HT1080 (cell line): ENCODE measurements around the genes ZBTB9 and IP6K3.

GRCh38 chr6:33213841-33214620 lies 5.7 kb downstream of the RING1 start:
RAMPAGE:
- cytosol, long total RNA: no peak
- long total RNA: no peak
- nucleus, long total RNA: no peak

GRCh38 chr6:33288603-33288801 lies 537 bp downstream of the WDR46 start:
RAMPAGE:
- cytosol, long total RNA: no peak
- long total RNA: start-site peak on the plus strand at chr6:33288668-33288821, 12 reads
- nucleus, long total RNA: no peak

DNA sequence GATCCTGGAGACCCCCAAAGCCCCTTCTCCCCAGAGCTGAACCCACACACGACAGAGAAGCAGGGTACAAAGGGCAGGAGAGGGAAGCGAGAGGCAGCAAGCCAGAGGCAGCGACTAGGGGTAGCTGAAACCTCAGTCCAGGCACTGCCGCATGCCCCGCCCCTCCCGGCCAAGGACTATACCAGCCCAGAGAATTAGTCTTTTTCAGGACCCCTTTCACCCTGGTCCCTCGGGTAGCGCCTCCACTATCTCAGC lies 1.4 kb downstream of the RGL2 start:
RAMPAGE:
- cytosol, long total RNA: no peak
- long total RNA: no peak
- nucleus, long total RNA: no peak

DNA sequence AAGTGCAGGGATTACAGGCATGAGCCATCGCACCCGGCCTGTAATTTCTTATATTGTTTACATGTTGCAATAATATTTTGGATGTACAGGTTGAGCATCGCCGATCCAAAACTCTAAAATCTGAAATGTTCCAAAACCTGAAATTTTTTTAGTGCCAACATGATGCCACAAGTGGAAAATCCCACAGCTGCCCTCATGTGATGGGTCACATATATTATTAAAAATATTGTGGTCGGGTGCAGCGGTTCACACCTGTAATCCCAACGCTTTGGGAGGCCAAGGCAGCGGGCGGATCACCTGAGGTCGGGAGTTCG lies 4.1 kb upstream of the RGL2 start:
RAMPAGE:
- cytosol, long total RNA: no peak
- long total RNA: no peak
- nucleus, long total RNA: no peak

GRCh38 chr6:33316496-33317147 lies 922 bp downstream of the ZBTB22 start:
RAMPAGE:
- cytosol, long total RNA: no peak
- long total RNA: no peak
- nucleus, long total RNA: no peak

DNA sequence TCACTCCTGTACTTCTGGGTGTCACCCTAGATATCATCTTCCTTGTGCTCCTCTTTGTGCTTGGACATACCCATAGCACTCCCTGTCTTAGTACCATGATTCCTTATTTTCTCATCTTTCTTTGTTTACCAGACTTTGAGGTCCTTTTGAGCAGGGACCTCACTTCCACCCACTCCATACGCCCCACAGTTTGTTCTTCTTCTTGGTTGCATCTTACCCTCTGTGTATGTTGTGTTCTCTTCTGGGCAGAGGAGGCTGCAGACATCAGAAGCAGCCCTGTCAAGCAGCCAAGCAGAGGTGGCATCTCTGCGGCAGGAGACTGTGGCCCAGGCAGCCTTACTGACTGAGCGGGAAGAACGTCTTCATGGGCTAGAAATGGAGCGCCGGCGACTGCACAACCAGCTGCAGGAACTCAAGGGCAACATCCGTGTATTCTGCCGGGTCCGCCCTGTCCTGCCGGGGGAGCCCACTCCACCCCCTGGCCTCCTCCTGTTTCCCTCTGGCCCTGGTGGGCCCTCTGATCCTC lies 6.1 kb upstream of the PHF1 start:
RAMPAGE:
- cytosol, long total RNA: no peak
- long total RNA: no peak
- nucleus, long total RNA: no peak

DNA sequence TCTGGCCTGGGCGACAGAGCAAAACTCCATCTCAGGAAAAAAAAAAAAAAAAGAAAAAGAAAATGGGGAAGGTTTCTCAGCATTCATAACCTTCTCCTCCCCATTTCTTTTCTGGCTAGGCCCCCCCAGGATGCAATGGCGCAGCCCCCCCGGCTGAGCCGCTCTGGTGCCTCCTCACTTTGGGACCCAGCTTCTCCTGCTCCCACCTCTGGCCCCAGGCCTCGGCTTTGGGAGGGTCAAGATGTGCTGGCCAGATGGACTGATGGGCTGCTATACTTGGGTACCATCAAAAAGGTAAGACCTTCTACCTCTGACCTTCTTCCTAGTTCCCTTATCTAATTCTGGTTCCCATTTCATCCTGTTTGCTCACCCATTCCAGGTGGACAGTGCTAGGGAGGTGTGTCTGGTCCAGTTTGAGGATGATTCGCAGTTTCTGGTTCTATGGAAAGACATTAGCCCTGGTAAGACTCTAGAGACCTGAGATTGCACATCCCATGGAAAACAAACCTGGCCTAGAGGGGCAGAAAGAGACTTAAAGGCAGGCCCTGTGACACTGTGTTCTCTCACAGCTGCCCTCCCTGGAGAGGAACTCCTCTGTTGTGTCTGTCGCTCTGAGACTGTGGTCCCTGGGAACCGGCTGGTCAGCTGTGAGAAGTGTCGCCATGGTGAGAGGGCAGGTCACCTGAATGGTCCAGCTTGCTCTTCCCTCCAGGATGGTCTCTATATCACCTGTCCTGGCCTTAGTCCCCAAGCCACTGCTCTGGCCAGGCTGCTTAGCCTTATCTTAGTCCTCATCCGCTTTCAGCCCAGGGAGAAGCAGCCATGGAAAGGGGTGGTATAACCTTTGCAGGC lies 1.5 kb downstream of the PHF1 start:
RAMPAGE:
- cytosol, long total RNA: no peak
- long total RNA: no peak
- nucleus, long total RNA: no peak

DNA sequence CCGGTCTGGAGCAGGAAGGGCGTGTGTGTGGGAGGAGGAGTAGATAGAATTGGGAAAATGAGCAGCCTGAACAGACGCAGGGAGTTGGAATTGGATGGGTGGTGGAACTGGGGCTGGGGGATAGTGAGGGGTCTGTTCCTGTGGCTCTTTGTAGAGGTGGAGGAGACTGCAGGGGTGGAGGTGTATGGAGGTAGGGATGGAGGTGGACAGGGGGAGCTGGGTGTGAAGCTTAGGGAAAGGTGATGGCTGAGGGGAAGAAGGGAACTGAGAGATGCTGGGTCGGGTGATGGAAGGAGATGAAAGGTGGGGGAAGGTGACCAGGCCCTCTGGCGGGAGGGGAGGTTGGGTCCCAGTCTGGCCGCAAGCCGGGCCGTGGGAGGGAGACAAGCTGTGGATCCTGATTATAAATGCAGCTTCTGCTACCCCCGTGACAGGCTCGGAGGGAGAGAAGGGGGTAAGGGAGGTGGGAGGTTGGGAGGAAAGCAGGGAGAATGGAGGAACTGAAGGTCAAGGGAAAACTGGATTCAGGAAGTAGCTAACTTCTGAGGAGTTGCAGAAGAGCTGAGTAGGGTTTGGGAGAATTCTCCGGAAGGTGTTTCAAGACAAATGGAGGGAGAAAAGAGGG lies 5.2 kb downstream of the SYNGAP1 start:
RAMPAGE:
- cytosol, long total RNA: no peak
- long total RNA: no peak
- nucleus, long total RNA: no peak

DNA sequence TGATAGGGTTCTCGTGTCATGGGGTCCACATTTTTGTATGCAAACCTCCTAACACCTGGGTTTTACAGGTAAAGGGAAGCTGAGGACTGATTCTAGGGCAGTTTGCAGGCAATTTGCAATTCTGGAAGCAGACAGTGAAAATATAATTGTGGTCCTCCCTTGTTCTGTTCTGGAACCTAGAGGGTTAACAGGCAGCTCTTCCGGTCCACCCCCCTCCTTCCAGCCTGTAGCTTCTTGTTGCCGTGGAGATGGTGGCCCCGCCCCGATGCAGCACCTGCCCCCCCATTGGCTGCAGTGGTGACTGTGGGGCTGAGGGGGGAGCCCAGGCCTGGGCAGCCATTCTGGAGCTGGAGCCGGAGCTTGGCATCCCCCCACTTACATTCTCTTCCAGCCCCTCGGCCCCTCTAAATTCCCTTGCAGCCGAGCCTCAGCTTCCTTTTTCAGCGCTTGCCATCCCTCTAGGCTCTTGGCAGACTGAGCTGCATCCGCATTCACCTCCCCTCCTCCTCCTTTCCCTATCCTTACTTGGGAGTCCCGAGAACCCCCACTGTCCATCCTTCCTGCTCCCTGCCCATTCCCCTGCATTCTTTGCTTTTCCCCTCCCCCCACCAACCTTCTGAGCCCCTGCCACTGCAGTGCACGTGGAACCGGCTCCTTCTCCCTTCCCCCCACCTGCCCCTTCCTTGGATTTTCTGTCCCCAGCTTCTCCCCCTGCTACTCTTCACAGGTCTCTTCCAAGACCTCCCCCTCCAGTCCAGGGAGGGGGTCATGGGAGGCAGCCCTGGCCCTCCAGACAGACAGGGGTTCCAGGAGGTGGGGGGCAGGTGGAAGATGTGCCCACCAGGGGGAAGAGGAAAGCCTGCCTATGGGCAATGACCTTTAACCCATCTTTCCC lies 11.3 kb downstream of the SYNGAP1 start:
RAMPAGE:
- cytosol, long total RNA: no peak
- long total RNA: no peak
- nucleus, long total RNA: no peak

DNA sequence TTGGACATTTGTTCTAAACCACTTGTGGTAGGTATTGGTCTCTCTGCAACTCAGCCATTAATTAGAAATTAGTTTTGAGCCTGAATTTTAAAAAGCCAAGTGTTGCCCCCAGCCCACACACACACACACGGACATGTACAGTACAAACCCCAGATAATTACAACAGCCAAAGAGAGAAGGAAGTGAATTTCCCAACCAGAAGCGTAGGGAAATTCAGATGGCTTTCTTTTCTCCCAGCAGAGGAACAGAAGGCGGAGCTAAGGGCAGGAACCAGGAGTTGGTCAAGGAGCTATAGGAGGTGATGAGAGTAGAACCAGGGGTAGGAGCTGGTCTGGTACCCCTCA lies 4.0 kb upstream of the ZBTB9 start:
RAMPAGE:
- cytosol, long total RNA: no peak
- long total RNA: no peak
- nucleus, long total RNA: no peak

RAMPAGE:
- cytosol, long total RNA: start-site peak on the minus strand at chr6:33454408-33454438, 10 and 27 reads in 2 replicates
- long total RNA: no peak
- nucleus, long total RNA: no peak
Measured at GRCh38 chr6:33454028-33454915, at the start of gene ZBTB9. ZBTB9 (plus strand) TSS chr6:33454576.

DNA sequence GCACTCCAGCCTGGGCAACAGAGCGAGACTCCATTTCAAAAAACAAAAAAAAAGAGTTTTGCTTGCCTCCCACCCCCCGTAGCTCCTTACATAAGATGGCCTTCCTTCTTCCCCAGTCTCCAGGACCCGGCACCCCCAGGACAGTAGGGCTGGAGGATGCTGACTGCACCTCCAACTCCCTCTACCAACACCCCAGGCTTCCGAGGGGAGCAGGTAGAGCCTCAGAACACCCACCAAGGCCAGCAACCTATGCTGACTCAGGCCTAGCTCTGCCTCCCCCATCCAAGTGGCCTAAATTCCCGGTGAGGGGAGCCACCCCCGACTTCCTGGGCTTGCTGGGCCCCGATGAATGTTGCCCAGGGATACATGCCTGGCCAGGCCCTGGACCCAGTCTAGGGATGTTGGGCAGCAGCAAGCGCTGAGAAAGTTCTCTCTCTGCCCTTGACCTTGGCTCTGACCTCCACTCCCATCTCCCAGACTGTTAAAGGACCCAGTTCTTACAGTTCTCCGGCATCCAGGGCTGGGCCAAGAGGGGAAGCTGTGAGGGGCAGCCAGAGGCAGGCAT lies 685 bp downstream of the BAK1 start:
RAMPAGE:
- cytosol, long total RNA: no peak
- long total RNA: no peak
- nucleus, long total RNA: no peak

RAMPAGE:
- cytosol, long total RNA: no peak
- long total RNA: no peak
- nucleus, long total RNA: no peak
Measured at GRCh38 chr6:33619488-33619832, 1.7 kb upstream of the ITPR3 start.

RAMPAGE:
- cytosol, long total RNA: no peak
- long total RNA: no peak
- nucleus, long total RNA: no peak
Measured at GRCh38 chr6:33692584-33693157, 18.8 kb downstream of the UQCC2 start.

DNA sequence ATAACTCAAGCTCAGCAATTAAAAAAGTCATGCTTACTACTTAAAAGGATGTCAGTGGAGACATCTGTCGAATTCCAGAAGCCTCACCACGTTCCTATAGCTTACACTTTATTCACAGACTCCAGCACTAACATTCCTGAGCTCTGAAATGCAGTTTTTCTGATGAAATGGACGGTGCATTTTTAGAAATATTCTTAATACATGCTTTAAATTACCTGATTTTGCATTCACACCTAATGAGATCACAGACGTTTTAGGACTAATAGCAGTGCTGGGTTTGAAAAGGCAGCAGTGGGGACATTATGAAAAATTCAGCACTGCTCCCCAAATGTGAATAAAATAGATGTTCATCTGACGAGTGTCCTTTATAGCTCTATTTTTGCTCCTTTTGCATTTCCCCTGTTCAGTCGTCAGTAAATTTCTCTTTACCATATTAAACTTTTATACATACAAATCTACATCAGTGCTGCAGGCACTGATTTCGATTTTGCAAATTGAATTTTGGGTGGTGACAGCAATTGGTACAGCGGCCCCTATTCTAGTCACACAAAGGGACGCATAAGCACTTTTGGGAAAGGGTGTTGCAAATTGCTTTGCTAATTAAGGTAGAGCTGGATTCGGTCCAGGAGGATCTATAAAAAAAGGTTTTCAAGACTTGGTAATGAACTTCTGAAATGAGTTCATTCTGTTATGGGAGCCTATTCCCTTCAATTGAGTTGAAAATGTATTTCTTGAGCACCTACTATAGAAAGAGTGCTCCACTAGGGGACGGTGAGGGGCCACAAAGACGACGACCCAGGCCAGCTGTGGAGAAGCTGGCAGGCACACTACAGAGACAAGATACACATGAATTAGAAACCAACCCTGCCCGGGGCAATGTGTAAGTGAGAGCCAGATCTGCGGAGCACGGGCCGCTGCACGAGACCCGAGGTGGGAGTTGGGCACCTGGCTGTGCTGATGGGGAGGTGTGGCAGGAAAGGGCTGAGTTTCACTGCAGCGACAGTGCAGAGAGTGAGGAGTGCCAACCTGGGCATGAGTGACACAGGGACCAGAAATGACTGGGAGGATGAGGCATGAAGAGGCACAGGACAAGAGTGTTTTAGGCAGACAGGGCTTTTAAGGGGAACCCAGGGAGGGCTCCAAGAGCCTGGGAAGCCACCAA lies 5.5 kb downstream of the UQCC2 start:
RAMPAGE:
- cytosol, long total RNA: no peak
- long total RNA: no peak
- nucleus, long total RNA: no peak

DNA sequence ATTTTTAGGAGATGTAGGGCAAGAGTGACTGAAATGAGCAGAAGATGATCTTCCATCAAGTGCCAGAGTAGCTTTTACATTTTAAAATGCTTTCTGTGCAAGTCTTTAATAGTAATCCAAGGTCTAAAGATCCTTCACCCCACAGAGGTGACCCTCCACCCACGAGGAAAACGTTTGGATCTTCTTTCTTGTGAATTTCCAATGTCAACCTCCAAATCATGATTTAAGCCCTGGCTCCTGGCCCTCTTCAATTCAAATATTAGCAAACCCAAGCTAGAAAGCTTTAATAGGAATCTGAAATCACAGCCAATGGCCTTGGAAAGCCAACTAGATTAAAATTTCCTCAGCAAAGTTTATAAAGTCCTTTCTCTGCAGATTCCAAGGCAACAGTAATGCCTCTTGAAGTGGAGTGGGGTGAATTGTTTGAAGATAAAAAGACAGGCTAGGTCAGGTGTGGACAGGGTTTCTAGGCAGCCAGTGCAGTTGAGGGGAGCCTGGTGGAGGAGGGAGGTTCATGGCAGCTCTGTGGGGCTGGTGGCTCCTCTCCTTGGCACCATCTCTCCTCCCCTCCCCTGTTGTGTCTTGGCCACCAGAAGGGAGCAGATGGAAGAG lies 11.9 kb upstream of the UQCC2 start:
RAMPAGE:
- cytosol, long total RNA: no peak
- long total RNA: no peak
- nucleus, long total RNA: no peak

GRCh38 chr6:33740039-33740521 lies 6.6 kb downstream of the IP6K3 start:
RAMPAGE:
- cytosol, long total RNA: no peak
- long total RNA: no peak
- nucleus, long total RNA: no peak

DNA sequence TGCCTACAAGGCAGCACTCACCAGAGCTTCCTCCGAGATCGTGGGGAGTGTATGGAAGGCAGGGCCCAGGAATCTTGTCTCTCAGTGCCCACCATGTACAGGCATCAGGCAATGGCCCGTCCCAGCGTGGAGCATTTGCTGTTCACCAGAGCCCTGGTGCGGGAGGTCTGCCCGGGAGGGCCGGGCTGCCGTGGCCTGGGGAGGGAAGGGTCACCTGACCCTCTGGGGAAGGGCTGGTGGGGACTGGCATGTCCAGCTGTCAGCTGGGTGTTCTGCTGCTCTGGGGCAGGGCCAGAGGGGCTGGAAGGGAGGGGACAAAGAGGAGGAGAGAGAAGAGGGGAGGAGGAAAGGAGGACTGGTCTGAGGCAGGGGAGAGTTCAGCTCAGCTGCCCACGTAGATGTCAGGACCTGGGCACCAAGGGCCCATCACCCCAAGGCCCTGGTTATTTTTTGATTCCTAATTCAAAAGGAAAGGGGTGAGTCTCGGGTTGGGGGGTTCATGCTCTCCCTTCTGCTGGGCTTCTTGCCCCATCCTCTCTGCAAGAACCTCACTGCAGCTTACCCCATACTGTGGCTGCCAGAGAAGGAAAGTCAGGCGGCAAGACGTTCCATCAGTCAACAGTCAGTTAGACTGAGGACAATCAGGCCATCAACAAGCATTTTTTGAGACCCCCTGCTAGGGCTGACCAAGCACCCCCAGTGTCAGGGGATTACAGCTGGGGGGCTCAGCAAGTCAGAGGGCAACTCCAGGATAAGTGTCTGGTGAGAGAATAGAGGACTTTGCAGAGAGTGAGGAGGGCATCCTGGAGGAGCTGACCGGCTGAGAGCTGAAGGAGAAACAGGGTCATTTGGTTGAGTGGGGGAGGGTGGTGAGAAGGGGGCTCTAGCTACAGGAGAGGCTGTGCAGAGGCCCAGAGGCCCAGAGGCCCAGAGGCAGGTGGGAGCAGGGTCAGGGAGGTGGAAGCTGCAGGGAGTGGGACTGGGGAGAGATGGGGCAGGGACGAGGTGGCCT lies at the start of gene IP6K3:
IP6K3 (minus strand) TSS at position 169 of the 1,012 bp plus-strand sequence.
RAMPAGE:
- cytosol, long total RNA: no peak
- long total RNA: no peak
- nucleus, long total RNA: no peak

DNA sequence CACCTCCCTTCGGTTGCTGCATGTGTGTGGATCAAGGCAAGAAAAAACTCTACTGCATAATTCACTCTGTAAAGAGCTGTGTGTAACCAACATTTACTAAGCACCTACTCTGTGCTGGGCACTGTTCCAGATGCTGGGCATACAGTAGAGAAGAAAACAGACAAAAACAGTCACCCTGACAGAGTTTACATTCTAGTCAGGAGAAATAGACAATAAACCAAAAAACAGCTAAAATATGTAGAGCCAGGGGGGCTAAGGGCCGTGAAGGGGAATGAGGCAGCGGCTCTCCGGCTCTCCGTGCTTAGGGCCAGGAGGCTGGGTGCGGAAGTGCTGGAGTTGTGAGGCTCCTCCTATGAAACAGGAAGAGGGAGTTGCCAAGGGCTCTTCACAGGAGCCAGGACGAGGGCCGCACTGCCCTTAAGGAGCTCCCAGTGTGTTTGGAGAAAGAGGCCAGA lies 20.5 kb upstream of the MLN start:
RAMPAGE:
- cytosol, long total RNA: no peak
- long total RNA: no peak
- nucleus, long total RNA: no peak

DNA sequence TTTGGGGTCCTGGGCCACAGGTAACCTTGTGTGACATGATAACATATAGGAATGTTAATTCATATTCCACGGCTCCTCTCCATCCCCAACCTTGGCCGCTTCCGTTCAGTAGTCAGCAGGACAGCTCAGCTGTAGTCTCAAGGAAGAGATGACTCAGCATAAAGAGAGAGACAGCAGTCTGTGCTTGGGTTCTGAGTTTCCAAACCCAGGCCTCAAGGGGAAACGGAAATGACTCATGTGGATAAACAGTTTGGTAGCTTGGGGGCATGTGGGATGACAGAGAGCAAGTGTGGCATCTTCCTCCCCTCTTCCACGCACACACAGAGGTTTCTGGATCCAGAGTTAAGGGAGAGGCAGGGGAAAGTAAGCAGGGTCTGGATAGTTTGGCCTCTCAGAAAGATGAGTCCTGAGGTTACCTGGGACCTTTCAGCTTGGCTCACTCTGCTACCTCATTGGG lies 36.3 kb upstream of the MLN start:
RAMPAGE:
- cytosol, long total RNA: no peak
- long total RNA: no peak
- nucleus, long total RNA: no peak